Right ventricle myocardium (tissue), 1 donor: ENCODE measurements around the genes KDM4C and TYRP1.

- PRO-cap, 2 experiments: no peak in any of the 2 experiments
Measured at GRCh38 chr9:6671461-6671904, 26.0 kb upstream of the GLDC start.

DNA sequence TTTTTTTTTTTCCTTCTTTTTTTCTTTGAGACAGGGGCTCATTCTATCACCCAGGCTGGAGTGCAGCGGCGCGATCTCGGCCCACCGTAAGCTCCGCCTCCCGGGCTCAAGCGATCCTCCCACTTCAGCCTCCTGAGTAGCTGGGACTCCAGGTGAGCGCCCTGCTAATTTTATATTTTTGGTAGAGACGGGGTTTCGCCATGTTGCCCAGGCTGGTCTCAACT lies 36.2 kb upstream of the GLDC start:
- PRO-cap, 2 experiments: no peak in any of the 2 experiments

DNA sequence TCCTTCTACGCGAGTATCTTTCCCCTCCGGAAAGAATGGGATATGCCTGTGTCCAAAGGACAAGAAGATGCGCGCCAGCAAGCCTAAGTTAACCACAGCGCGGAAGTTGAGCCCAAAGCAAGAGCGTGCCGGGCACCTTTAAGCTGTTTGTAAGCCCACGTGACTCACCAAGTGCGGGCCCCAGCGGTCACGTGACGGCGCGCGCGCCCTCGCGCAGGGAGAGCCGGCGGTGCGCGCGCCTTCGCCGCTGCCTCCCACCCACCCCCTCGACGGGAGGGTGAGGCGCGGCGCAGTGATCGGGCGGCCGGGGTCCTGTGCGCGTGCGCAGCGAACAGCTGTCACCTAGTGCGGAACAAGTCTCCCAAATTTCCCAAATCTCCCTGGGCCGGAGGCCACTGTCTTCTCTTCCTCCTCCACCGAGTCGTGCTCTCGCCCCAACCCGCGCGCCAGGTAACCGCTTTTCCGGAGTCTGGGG lies at the start of gene KDM4C:
Gene KDM4C, plus strand, starts transcription at position 220 of the 475 bp plus-strand sequence.
- PRO-cap, 2 experiments: peak in 2 of 2 experiments; most common plus-strand start position 292 of the sequence (in 2); most common minus-strand start position 114 of the sequence (in 2)

GRCh38 chr9:12693154-12693920 lies at the start of gene TYRP1:
Gene TYRP1 (plus strand): TSS chr9:12693385.
- PRO-cap, 2 experiments: no peak in any of the 2 experiments

DNA sequence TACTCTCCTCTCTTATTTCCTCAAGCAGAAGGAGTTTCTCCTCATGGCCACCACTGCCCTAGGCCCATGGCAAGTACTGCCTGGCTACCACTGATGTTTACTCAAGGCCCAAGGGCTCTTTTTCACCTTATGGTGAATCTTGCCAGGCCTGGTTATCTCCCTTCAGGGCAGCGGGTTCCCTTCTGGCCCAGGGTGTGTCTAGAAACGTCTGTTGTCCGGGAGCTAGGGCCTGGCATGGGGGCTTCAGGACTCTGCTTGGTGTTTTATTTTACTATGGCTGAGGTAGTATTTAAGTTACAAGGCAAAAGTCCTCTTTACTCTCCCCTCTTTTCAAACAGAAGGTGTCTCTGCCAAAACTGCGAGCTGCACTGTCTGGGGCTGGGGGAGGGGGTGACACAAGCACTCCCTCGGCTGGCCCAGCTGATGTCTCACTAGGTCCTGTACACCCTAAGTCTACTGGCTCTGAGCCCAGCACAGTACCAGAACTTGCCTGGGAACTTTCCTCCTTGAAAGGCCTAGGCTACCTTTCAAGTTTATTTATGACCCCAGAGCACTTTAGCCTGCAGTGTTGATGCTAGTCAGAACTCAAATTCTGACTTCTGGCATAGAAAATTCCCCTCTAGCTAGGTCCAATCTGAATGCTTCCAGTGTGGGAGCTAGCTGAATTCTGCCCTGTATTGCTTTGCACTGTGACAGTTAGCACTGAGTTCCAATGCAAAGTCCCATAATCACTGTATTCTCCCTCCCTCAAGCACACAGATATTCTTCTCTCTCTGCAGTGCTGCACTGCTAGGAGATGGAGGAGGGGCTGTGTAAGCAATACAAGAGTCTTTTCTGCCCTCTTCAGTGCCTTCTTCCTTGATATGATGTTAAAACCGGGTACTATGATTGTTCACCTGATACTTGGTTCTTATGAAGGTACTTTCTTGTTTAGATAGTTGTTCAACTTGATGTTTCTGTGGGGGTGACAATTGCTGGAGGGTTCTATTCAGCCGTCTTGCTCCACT lies 10.4 kb downstream of the LURAP1L start:
- PRO-cap, 2 experiments: no peak in any of the 2 experiments

DNA sequence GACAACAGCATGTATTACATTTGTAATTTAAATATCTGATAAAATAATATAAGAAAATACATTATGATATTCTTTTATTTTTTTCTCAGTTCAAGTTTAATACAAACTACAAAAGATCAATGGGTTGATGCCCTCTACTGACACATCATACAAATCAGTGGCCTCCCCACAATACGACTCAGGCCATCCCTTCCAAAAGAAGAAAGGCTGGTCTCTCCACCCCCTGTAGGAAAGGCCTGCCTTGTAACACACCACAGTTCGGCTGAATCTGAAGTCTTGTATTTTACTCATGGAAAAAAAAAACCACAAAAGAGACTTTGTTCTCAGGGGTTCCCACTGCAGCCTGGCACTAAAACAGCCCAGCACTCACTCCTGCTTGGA lies 197.6 kb downstream of the LURAP1L start:
- PRO-cap, 2 experiments: no peak in any of the 2 experiments

- PRO-cap, 2 experiments: no peak in any of the 2 experiments
Measured at GRCh38 chr9:13102551-13103264, 176.8 kb downstream of the MPDZ start.

DNA sequence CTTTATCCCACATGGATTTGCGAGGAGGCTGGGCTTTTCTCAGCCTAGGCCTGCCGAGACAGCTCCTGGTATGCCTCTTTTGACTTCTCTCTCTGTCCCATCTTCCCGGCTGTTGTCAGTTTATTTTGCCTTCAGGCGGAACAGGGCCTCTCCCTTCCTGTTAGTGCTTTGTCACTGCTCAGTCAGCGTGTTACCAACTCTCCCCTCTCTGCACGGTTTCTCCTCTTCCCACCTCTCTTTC lies 234.2 kb upstream of the MPDZ start:
- PRO-cap, 2 experiments: no peak in any of the 2 experiments

DNA sequence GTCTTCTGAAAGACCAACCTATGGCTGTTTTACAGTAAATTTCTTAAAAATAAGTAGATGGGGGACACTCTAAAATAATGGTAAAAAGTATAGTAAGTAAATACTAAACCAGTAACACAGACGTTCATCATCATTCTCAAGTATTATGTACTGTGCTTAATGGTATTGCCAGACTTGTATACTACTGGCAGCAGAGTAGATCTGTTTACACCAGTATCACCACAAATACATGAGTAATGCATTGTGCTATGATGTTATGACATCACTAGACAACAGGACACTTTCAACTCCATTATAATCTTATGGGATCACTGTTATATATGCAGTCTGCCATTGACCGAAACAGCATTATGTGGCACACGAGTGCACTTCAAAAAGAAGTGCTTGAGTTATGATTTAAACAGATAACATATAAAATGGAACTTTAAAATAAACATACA lies 483.5 kb downstream of the NFIB start:
- PRO-cap, 2 experiments: no peak in any of the 2 experiments

- PRO-cap, 2 experiments: no peak in any of the 2 experiments
Measured at GRCh38 chr9:14246733-14247389, 67.1 kb downstream of the NFIB start.

DNA sequence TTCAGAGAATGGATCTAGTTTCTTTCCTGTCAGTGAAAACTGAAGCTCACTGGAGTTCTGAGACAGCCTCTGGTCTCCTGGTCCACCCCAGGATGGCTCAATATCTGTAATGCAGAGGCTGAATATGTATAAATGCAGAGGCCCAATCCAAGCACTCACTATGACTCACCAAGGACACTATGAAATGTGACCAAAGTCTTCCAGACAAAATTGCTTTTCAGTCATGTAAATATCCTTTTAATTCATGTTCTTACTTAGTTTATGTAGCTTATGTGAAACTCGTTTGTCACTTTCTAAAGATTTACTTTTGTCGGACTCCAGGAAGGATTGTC lies 53.8 kb downstream of the NFIB start:
- PRO-cap, 2 experiments: no peak in any of the 2 experiments

GRCh38 chr9:14270671-14271245 lies 43.2 kb downstream of the NFIB start:
- PRO-cap, 2 experiments: no peak in any of the 2 experiments

- PRO-cap, 2 experiments: no peak in any of the 2 experiments
Measured at GRCh38 chr9:14281806-14282005, 32.2 kb downstream of the NFIB start.

- PRO-cap, 2 experiments: no peak in any of the 2 experiments
Measured at GRCh38 chr9:14304210-14304679, 9.7 kb downstream of the NFIB start.

GRCh38 chr9:14312584-14313419 lies 1.1 kb downstream of the NFIB start:
- PRO-cap, 2 experiments: peak in 2 of 2 experiments; most common plus-strand start chr9:14313271 (in 2); most common minus-strand start chr9:14313001 (in 1)

DNA sequence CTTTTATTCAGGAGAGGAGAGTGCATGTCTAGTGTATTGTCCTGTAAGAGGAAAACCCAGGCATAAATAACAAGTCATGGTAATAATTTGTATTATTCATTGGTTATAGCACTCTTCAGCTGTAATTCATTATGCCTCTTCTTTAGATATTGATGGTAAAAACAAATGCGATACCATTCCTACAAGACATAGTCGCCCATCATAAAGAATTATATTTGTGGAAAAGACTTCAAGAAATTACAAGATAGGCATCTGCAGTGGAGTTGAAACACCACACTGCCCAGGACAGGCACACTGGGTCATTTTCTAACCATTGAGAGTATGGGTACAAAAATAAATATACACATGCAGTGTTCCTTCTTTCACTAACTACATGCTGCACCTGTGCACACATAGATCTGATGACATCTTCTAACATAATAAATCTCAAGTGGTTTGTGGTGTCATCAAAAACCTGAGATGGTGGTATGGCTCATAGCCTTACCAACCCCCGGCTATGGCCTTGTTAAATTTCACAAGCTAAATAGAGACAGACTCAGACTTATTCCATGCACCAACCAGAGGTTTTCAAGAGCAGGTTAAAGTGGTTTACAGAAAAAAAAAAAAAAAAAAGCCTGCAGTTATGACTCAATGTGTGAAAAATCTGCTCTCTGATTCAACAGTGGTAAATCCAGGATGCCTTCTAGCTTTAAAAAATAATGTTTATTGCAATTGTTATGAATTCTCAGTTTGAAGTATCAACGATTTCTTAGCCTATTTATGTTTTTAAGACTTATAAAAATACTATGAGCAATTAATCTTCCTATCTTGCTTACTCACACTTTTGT lies 12.4 kb upstream of the NFIB start:
- PRO-cap, 2 experiments: no peak in any of the 2 experiments

- PRO-cap, 2 experiments: peak in 2 of 2 experiments; most common plus-strand start chr9:14347309 (in 2); most common minus-strand start chr9:14347108 (in 2)
Measured at GRCh38 chr9:14346806-14347435, 33.0 kb upstream of the NFIB start.

GRCh38 chr9:14348393-14349425 lies 34.8 kb upstream of the NFIB start:
- PRO-cap, 2 experiments: peak in 2 of 2 experiments; most common plus-strand start chr9:14348724 (in 2); most common minus-strand start chr9:14348664 (in 2)

- PRO-cap, 2 experiments: no peak in any of the 2 experiments
Measured at GRCh38 chr9:14515572-14516183, 177.6 kb downstream of the ZDHHC21 start.

DNA sequence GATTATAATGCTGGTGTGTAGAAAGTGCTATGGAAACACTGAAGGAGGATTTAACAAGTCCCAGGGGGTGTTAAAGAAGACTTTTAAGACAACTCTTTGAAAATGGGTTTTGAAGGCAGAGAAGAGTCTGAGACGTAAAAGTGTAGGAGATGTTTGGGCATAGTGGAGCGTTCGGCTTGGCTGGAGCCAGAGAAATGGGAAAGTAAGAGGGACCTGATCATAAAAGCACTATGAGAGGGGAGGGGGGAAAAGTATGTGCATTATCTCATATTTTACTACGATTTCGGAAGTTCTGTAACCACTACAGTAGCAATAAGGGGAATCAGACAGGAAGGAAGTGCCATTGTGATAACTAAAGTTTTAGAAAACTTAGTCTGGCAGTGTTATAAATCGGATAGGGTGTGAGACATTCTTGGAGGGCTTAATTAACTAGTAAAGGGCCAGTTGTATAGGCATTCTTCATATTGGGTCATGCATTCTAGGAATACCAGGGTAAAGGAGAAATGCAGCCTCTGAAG lies 83.7 kb upstream of the FREM1 start:
- PRO-cap, 2 experiments: no peak in any of the 2 experiments